ENCODE results near the genes DHRS7B, TMEM11 and TMEM97.

- RRBS = under 1% methylated on average over 36 of the region's 76 CpGs
Observed at GRCh38 chr17:21126481-21127965, at the start of gene DHRS7B. Gene DHRS7B (plus strand): TSS chr17:21126964.

- RRBS = no CpG with 5 or more reads among the region's 27 CpGs
Observed at GRCh38 chr17:21198257-21198787, 15.6 kb downstream of the TMEM11 start.

DNA sequence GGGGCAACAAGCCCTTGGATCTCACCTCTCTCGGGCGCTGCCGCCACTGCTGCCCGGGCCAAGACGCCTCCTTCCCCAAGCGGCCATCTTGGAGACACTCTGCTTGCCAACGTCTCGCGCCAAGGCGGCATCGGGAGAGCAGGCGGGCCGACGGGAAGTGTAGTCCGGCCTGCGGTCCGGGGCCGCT, at the start of gene TMEM11:
Gene TMEM11, minus strand, starts transcription at position 96 of the 187 bp plus-strand sequence.
- RRBS = no CpG with 5 or more reads among the region's 18 CpGs

GRCh38 chr17:21387651-21388466, 11.7 kb downstream of the KCNJ12 start:
- RRBS = no CpG with 5 or more reads among the region's 20 CpGs

DNA sequence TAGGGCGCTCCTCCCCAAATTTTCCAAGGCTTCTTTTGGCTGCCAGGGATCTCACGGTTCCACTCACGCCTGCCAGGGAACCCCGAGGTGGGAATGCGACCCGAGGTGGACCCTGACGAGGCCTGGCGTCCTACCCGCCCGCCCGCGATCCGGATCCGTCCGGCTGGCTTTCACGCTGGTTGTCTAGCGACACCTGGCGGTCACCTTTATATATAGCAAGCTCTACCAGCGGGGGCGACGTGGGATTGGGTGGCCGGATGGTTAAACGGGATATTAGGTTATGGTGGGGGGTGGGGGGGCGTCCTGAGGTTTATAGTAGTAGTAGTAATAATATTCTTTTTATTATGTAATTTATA, 136.8 kb downstream of the KCNJ12 start:
- RRBS = no CpG with 5 or more reads among the region's 24 CpGs

DNA sequence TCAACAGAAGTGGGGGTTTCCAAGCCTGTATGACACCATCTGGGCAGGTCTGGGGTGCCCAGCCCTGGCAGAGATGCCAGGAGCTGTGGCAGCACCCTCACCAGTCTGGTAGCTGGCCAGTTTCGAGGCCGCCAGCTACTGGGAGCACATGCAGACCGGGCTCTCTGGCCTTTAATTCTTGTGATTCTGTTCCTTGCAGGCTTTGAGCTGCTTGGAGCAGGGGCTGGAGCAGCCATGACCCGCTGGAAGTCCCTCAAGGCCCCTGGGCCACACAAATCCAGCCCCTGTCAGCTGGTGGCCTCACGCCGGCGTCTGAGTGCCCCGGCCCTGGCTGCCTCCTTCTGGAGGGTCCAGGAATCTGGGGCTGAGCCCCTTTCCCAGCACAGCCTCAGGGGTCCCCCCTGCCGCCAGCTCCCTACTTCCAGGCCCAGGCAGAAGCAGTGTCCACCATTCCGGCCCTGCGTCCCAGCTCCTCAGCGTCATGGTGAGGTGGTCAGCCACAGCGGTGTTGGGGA, 7.4 kb downstream of the KCNJ18 start:
- RRBS = no CpG with 5 or more reads among the region's 13 CpGs

DNA sequence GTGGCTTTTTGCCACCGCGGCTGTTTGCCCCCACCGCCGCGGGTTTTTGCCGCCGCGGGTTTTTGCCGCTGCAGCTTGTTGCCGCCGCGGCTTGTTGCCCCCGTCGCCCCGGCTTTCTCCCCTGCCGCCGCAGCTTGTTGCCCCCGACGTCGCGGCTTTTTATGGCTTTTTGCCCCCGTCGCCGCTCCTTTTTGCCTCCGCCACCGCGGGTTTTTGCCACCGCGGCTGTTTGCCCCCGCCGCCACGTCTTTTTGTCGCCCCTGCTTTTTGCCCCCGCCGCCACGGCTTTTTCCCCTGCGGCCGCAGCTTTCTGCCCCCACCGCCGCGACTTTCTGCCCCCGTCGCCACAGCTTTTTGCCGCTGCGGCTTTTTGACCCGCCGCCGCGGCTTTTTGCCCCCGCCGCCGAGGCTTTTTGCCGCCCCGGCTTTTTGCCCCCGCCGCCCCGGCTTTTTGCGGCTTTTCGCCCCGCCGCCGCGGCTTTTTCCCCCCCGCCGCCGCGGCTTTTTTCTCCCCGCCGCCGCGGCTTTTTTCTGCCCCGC, 149.6 kb downstream of the KCNJ18 start:
- RRBS = no CpG with 5 or more reads among the region's 72 CpGs

GRCh38 chr17:22203436-22204015, 511.2 kb downstream of the KCNJ18 start:
- RRBS = no CpG with 5 or more reads among the region's 25 CpGs

GRCh38 chr17:22216668-22216954, 524.3 kb downstream of the KCNJ18 start:
- RRBS = no CpG with 5 or more reads among the region's 18 CpGs

DNA sequence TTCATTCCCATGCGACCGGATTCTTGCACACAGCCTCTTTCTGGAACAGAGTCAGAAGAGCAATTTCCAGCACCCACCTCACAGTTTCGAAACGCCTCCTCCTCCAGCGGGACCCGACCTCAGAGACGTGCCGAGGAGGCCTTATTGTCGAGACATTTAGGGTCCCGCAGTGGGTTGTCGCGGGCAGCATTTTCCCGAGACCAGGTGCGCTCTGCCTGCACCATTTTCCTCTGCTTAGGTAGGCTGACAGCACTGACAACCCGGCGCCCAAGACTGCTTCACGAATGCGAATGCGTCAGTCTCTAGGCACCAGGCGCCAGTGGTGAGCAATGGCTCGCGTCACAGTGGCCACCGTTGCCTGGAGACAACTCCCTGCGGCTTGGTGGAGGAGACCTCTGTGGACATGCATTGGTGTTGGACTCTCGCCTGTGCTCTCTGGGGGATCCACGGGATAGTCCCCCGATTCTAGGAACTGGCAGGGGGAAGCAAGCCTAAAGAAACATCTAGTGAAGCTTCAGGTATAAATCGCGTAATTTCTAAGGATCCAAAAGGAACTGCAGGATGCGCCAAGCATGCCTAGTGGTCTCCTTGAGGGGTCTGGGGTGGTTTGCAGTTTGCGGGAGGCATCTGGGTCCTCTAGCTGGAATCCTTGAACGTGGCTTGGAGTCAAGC, 1000.2 kb downstream of the KCNJ18 start:
- RRBS = no CpG with 5 or more reads among the region's 32 CpGs

DNA sequence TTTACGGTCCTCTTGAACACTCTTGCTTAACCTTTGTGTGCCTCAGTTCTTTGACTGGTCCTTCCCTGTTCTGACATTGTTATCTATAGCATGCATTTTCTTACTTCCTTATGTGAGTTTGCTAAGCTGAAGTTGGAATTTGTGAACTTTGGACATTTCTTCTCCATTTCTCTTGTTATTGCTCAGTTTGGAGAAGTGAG, 29.6 kb upstream of the WSB1 start:
- RRBS = no CpG with 5 or more reads among the region's 1 CpG

DNA sequence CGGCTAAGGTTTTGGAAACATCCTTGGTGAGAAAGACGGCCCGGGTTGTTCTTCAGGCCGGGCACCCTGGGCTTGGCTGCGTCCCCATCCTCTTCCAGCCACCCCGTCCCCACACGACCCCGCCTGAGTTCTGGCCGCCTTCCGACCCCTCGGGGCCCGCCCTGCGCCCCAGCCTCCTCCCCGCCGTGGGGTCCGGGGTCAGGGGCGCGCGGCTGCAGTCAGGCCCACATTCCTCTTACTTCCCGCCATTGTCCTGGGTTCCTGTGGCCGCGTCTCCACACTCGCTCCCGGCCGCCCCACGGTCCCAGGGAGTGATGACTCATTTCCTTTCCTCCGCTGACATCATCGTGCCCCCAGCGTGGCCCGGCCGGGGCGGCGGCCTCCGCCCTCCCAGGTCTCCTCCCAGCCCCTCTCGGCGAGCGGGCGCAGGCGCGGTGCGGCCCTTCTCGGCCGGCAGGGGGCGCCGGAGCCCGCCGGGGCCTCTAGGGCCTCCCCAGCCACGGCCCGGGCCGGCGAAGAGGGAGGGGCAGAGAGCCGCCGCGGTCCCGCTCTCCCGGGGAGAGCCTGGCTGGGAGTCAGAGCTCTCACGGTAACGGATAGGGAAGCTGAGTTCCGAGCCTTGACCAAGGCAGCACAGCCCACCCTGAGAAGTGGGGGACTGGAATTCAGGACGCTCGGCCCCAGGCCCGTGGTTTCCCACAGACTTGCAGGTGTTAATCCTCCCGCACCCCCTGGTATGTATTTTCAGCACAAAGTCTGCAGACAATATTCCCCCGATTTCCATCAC, 59.8 kb downstream of the WSB1 start:
- RRBS = under 1% methylated on average over 11 of the region's 64 CpGs

DNA sequence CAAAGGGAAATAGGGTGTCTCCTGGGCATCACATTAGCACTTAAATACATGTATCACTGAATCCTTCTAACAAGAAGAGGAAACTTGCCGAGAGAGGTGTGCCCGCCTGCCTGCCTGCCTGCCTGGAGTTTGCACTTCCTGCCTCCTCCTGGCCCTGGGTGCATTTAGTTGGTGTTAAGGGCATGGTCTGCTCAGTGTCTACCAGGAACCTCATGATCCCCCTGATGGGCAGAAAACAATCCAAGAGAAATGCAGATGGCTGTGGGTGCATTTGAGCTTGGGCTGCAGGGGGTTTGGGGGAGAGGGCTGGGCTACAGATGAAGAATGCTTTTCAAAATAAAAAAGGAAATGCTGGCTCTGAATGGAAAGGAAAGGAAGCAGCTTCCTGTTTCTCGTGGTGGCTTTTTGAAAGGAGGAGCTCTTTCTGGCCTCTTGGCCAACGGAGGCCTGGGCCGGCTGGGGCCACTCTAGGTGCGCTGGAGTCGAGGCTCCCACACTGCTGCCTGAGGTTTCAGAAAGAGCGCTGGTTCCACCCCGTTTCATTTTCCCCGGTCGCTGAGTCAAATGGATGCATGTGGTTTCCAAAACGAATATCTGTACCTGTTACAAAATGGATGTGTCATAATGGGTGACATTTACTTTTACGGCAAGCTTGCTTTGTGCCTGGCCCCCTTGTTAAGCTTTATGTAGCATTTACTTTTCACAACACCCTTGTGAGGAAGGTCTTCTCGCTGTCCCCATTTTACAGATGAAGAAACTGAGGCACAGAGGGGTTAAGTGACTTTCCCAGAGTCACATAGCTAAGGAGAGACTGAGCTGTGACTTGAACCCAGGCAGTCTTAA, 10.3 kb downstream of the KSR1 start:
- RRBS = no CpG with 5 or more reads among the region's 14 CpGs

DNA sequence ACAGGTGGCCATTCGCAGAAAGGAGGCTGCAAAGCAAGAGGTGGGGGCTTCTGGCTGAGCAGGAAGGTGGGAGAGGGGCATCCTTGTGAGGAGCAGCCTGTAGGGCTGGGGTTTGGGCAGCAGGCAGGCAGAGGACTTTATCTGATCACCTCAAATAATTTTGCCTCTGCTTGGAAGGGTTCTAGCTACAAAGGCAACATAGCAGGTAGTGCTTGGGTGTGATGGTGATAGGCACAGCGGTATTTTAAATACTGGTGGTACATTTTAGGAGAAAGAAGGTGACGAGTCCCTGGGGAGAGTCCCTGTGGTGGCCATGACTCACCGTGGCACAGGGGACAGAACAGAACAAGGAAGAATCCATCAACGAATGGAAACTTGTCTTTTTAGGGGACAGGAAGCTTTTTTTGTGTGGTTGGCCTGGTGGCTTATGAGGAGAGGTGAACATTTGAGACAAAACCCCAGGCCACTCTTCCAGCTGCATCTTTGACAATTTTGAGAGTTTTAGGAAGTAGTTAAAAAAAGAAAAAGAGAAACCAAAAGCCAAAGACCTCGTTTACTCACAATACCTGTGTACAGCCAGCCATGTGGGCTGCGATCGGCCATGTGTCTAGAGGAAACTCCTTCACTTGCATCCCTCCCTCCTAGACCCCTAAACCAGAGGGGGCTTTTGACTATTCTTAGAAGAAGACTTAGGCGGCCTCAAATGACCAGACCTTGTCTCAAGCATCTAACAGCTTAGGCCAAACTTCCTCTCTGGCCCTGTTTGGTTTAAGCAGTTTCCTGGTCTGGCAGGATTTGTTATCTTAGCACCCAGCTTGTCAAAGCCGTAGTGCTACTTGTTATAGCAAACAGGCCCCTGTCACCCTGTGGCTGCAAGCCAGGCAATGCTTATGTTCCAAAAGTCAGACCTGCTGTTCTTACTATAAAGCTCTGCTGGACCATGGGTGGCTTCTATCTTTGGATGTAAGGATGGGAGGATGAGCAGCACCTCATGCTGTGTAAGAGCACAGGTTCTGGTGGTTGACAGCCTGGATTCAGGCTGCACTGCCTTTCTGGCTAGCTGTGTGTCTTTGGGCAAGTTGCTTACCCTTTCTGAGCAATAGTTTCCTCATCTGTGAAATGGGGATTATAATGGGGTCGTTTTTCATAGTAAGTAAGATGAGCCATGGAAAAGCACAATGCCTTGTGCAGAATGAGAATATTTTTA, 17.6 kb downstream of the KSR1 start:
- RRBS = no CpG with 5 or more reads among the region's 11 CpGs

- RRBS = no CpG with 5 or more reads among the region's 17 CpGs
Observed at GRCh38 chr17:27540267-27541133, 84.3 kb downstream of the KSR1 start.

- RRBS = no CpG with 5 or more reads among the region's 6 CpGs
Observed at GRCh38 chr17:27560460-27560974, 70.5 kb upstream of the LGALS9 start.

DNA sequence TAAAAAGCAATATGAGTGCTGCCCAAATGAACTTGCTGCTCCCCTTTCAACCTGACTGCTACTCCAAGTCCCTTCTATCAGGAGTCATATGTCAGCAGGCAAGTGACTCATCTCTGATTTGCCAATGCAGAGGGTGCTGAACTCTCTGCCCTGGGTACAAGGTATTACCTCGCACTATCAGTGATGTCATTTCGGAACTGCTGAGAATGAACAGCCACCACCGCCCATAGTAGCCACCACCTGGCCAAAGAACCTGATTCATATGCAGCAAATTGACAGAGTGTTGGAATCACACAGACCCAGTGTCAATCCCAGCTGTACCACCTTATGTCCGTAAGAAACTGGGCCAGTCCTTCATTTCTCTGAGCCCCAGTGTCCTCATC, 31.2 kb downstream of the LYRM9 start:
- RRBS = no CpG with 5 or more reads among the region's 4 CpGs

- RRBS = no CpG with 5 or more reads among the region's 8 CpGs
Observed at GRCh38 chr17:28160912-28161599, 118.6 kb downstream of the NLK start.

DNA sequence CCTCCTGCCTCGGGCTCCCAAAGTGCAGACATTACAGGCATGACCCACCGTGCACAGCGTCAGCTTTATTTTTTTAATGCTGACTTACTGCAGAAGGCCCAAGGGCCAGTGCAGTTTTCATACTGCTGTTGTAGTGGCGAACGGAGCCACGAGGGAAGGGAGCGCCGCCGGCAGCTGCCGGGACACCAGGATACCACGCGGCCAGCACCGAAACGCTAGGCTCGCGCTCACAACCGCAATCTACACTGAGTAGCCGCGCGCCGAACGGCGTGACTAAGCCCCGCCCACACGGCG, 355 bp upstream of the TMEM97 start:
- RRBS = no CpG with 5 or more reads among the region's 26 CpGs

- RRBS = no CpG with 5 or more reads among the region's 58 CpGs
Observed at GRCh38 chr17:28318992-28320047, at the start of gene TMEM97. Gene TMEM97 (plus strand): TSS chr17:28319200.

All from GM12892 (cell line).